Paraaortic lymph node (tissue), 1 donor: ENCODE measurements around the gene PTCH1.

GRCh38 chr9:94984823-94985630 lies 258.5 kb downstream of the AOPEP start:
- PRO-cap = no peak

GRCh38 chr9:94991982-94992452 lies 265.5 kb downstream of the AOPEP start:
- PRO-cap = no peak

DNA sequence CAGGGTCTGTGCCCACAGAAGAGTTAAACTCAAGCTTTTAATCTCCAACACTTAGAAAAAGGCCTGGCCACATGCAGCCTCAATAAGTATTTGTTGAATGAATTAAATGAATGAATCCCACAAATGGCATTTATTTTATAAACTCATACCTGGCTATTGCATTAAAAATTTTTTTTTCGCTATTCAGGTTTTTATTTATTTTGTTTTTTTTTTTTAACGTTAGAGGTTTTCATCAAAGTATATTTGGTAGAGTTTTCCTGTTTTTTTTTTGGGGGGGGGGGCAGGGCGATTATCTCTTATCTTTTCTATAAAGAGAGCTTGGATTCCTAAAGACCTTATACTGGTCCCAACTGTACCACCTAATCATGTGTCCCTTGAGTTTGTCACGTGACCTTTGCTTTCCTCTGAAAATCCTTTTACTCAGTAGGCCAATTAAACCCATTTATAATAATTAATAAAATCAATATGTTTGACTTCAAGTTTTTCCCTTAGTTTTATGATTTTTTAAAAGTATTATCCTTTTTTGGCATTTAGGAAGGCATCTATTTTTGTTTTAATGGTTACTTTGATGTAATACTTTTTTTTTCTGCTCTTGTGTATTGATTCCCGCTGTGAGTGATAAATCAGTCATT lies 286.3 kb downstream of the AOPEP start:
- PRO-cap = no peak

DNA sequence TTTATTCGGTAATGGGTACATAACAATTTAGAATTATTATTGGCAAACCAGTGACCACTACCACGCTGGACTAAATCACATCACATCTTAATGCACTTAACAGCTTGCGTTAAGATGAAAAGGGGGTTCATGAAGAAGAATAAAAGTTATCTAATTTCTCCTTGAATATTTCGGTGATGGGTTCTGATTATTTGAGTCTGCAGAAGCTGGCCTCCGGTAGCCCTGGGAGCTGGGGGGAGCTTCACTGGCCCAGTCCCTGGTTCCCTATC lies 190.6 kb downstream of the FANCC start:
- PRO-cap = no peak

GRCh38 chr9:95508985-95509642 lies at the start of gene PTCH1:
Gene PTCH1 (minus strand): TSS chr9:95509266.
- PRO-cap = bidirectional peak, plus-strand start at chr9:95509326, minus-strand start at chr9:95509196

DNA sequence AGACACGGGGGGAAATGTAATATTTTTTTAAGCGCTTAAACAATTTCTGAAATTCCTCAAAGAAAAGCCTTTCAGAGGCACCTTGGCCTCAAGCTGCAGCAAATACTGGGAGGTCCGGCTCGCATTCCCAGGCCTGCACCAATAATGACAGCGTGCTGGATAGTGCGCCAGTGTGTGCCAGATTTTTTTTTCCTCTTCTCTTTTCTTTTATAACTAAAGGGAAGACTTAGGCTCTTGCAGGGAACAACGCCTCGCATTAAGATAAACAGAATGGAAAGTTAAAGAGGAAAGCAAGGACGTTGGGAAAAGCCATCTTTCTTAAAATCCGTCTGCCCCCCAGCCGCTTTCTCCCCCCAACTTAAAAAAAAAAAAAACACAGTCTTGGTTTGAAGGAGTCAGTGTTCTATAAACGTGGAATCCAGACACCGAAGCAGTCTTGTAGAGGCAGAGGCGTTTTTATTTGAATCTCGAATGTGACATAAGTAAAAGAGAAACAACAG lies 627 bp upstream of the PTCH1 start:
- PRO-cap = no peak

GRCh38 chr9:95515793-95516174 lies 6.7 kb upstream of the PTCH1 start:
- PRO-cap = no peak

GRCh38 chr9:95815253-95815699 lies 60.2 kb upstream of the ERCC6L2 start:
- PRO-cap = no peak

GRCh38 chr9:96009162-96009704 lies 133.7 kb downstream of the ERCC6L2 start:
- PRO-cap = no peak

DNA sequence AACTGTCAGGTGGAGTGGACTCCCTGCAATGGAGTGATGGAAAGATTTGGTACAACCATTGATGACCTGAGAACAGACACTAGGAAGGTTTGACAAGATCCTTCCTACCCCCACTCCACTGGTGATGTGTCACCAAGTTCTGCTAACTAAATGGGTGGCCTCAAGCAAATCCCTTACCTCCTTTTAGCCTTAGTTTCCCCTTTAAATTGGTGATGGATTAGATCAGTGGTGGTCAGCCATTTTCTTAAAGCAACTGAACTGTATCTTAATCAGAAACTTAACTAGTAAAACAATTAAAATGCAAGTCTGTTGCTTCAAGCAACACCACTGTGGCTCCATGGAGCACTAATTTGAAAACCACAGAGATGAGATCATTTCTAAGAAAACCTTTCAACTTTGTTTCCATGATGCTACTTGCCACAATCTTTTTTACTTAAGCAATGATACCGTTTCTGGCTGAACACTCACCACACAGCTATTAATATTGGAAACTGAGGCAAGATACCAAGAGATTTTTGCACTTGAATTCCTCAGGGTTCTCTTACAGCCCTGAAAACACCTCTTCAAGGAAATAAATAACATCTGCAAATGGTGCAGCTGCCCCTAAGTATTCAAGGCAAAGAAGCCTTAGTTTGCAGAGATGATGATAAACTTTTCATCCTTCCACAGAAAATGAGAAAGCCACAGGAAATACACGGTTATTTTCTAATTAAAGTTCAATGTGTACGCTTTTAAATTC lies 140.7 kb downstream of the ERCC6L2 start:
- PRO-cap = unidirectional peak, plus-strand start at position 443 of the sequence

DNA sequence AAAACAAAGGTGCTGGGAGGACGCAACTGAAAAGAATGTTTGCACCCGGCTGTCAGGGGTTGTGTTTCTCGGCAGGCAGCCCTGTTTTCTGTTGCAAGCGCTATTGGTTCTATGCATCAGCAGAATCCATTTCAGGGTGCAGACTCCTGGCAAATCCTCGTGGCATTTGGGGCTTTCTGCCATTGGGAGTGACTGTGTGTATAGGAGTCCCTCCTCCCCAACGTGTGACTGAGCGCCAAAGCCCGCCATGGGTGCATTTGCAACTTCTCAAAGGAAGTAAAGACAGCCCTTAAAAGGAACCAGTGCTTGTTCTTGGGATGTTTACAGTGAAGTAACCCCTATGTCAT lies 175.7 kb downstream of the HSD17B3 start:
- PRO-cap = no peak

- PRO-cap = no peak
These were observed 161.4 kb downstream of the HSD17B3 start for GRCh38 chr9:96140349-96141226.

- PRO-cap = no peak
These were observed 124.7 kb downstream of the HSD17B3 start for GRCh38 chr9:96177084-96177968.

DNA sequence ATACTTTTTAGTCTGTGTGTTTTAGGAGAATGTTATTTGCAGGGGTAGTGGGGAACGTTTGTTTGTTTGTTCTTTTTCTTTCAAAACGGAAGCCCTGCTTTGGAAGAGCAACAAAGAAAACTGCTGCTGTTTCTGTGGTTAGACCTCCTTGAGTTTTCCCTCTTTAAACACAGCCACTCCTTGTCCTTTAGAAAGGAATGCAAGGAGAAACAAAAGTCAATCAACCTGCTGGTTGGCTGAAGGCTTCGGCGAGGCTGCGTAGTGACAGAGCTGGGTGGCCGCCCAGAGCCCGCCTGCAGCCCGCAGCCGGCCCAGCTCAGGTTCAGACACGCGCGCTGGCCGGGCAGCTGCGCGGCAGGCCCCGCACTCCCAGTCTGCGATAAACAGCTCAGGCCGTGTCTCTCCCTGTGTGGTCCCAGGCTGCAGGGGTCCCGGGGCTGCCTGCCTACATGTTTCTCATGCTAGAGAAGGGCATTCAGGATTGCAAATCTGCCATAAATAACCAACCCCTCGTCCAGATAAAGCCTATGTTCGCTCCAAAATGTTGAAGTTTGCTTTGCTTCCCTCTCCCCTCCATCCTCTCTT lies 115.4 kb downstream of the HSD17B3 start:
- PRO-cap = no peak

GRCh38 chr9:96392976-96393298 lies 9.4 kb upstream of the SLC35D2 start:
- PRO-cap = unidirectional peak, plus-strand start at chr9:96393112

DNA sequence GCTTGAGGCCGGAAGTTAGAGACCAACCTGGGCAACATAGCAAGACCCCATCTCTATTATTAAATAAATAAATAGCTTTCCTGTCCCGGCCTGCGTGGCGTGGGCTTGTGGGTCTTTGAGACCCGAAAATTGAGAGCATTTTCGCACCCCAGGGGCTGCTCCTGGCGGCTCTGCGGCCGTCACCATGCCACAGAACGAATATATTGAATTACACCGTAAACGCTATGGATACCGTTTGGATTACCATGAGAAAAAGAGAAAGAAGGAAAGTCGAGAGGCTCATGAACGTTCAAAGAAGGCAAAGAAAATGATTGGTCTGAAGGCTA lies 11.1 kb downstream of the ZNF367 start:
- PRO-cap = no peak

GRCh38 chr9:96413326-96414412 lies 4.5 kb downstream of the ZNF367 start:
- PRO-cap = no peak

- PRO-cap = bidirectional peak, plus-strand start at chr9:96417485, minus-strand start at chr9:96417424
These were observed 1.0 kb downstream of the ZNF367 start for GRCh38 chr9:96417056-96417646.

DNA sequence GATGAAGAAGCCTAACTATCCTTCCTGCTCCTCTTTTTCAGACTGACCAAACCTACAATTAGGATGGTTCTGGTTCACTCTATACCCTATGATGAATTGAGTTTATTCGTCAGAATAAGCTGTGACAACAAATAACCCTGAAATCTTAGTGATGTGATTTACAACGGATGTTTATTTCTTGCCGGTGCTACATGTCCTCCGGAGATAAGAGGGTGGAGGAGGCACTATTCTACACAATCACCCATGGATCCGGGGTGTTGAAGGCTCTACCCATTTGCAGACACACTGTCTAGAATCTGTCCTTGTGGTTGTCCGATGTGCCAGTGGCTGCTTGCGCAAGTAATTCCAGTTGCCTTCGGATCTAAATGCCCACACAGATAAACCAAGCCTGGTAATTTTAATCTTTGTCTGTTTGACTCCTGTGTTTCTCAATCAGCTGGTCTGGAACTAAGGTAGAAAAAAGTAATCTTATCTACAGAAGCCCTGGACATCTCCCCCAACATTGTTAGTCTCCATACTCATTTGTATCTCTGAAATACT lies 44.7 kb downstream of the CDC14B start:
- PRO-cap = no peak

DNA sequence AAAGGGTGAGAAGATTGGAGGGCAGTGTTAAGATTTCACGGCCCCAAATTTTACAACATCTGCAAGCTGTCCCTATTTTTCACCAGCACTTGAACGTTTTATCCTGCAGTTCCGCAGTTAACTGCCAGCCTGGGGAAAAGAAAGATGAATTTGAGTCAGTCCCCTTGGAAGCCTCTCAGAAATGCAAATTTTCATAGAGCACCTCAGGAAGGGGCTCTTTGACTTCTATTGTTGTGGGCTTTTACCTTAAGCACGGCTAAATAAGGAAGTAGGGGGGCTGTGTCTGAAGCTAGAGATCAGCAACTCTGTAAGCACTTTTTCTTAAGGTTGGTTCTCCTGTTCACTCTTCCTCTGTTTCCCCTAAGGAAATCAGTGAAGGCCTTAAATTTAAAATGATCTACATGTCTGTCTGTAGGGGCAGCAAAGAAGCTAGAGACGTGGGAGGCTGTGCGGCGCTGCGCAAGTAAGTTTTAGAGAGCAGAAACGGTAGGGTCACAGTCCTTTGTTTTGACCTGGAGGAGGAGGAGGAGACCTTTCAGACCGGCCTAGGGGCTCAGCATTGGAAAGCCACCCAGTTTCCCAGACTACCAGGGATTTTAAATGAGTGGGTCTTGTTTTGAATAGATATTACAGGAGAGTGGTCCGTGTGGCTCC lies 1.2 kb upstream of the CDC14B start:
- PRO-cap = no peak